ENCODE data around the gene FAM236B.

GRCh38 chrX:70451816-70453097 is 7.6 kb downstream of the DLG3 start:
- PRO-cap, 2 experiments, result peak in 2 of 2 experiments; most common plus-strand start chrX:70452319 (in 2)

DNA sequence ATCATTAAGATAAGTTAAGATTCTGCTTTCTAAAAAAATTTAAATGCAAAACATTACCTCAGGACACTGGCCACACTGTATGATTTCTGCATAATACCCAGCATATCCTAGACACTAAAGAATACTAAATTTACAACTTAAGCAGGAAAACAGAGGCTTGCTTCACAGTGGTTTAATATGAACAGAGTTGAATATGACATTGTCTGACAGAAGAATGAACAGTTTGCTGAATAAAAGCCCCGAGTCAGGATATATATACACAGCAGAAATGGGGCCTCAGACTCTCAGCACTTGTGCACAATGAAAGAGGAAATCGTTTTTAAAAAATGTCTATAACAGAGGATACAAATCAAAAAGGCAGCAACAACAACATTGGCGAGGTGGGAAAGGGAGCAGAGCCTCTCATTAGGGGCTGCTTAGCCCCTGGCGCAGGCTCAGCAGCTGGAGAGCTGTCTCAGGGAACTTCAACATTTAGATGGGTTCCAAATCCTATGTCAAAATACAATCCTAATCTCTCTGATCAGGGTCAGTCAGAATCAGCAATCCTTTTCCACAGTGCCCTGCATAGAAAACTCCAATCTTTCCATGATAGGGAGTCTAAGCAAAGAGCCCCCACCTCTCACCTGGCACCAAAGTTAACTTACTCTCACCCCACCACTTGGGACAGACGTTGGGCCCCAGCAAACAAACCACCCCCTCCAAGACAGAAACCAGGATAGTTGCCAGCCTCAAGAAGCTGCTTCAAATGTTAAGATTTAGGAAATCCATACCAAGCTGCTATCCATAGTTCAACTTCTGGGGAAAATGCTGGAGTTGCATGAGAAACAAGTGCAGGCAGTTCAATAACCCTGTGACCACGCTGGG is 8.8 kb downstream of the SNX12 start:
- PRO-cap, 2 experiments, result no peak in any of the 2 experiments

DNA sequence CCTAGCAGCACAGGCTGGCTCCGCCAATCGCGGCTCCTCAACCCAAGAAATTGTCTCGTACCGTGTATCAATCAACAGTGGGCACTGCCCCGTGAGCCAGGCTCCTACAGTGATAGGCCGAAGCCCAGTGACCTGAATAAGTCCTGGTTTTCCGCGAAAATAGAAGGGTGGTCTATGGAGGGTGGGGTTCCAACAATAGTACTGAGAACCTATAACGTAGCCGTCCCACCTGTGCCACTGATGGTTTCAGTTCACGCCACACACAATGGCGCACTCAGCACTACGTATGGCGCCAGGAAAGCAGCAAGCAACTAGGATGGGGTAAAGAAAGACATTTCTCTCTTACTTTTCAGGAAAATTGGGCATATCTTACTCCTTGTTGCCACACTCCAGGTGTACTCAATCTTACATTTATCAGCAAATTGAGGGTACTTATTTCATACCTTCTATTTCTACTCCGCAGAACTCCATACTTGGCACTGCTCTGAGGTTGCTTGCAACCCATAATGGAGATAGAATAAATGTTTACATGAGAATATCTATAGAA is 541 bp upstream of the SNX12 start:
- PRO-cap, 2 experiments, result peak in 2 of 2 experiments; most common plus-strand start position 74 of the sequence (in 2)

DNA sequence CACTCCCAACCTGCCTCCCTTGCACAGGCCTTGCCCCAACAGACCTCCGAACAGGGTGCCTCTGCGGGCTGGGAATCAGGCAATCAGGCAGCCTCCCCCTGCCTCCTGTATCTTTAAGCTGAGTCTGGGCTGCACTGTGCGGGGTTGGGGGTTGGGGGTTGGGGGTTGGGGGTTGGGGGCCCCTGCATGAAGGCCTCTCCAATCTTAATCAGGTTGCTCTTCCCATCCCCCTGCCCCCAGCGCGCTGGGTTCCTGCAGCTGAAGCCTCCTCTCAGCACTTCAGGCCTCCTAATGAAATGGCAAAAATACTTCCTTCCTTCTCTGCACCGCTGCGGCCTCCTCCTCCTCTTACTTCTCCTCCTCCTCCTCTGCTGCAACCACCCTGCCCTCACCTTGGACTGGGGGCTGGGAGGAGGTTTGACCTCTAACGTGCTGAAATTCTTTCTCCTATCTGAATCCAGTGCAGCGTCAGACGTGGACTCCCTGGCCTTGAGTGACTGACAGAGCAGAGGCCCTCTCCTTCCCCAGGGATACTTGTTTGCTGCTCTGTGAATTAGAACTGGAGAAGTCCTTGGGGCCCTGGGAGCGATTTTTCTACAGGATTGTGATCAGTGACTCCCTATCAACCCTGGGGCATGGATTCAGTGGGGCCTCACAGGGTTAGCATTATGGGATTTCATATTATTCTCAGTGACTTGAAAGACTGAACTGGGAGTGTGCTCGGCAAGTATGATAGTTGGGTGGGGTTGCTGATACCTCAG is 26.7 kb downstream of the NLGN3 start:
- PRO-cap, 2 experiments, result no peak in any of the 2 experiments

- PRO-cap, 2 experiments, result peak in 2 of 2 experiments; most common minus-strand start chrX:71284029 (in 2)
Observed at GRCh38 chrX:71283780-71284588, 549 bp downstream of the NONO start.

GRCh38 chrX:71459232-71459859 is 73.6 kb upstream of the OGT start:
- PRO-cap, 2 experiments, result no peak in any of the 2 experiments

DNA sequence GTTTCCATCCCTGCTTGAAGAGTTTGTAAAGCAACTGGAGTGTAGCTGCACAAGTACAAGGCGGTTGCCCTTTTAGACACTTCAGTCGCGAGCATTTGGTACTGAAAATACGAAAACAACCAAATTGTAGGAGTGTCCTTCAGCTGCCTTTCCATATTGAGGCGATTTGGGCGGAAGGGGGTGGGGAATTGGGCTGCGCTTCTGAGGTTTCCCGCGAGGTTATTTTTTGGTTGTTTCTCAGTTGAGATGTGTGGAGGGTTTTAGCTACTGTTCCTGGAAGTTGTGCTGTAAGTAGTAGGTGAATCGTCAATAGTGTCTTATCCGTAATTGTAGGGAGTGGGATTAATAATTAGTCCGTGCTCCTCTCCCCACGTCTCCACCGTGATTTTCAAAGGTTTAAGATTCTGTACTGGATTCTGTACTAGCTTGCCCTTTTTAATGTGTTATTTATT is 1.4 kb downstream of the OGT start:
- PRO-cap, 2 experiments, result peak in 2 of 2 experiments; most common plus-strand start position 223 of the sequence (in 1); most common minus-strand start position 158 of the sequence (in 2)

DNA sequence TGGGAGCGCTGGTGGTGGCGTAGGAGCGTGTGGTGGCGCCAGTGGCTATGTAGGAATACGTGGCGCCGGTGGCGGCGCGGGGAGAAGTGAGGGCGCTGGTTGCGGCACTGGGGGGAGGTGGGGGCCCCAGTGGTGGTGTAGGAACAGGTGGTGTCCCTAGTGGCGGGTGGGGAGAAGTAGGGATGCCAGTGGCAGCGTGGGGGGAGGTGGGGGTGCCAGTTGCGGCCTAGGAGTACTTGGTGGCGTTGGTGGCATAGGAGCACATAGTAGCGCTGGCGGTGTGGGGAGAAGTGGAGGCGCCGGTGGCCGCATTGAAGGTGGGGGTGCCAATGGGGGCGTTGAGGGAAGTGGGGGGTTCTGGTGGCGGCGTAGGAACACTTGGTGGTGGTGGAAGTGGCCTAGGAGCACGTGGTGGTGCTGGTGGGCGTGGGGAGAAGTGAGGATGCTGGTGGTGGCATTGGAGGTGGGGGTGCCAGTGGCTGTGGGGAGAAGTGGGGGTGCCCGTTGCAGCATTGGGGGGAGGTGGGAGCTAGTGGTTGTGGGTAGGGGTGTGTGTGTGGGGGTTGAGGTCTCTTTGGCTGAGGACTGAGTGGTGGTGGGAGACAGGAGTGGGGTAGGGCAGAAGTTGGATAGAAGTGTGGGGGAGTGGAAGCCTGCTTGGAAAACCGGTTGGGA is 970 bp downstream of the GCNA start:
- PRO-cap, 2 experiments, result no peak in any of the 2 experiments

DNA sequence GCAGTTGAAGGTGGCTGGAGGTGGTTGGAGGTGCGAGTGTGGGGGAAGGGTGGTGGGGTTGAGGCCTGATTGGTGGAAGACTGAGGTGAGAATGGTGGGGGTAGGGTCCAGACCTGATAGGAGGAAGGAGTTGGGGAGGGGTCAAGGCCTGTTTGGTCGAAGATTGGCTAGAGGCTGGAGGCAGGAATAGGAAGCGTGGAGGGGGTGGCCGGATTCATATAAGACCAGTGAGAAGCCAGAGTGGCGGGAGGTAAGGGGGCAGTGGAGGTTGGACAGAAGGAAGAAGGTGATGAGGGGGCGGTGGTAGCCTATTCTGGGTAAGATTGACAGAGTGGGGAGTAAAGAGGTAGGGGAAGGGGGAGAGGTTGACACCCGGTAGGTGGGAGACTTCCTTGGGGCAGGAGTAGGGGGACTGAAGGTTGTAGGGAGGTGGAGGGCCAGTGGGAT is 1.5 kb downstream of the GCNA start:
- PRO-cap, 2 experiments, result no peak in any of the 2 experiments

GRCh38 chrX:71991080-71991552 is 80.5 kb downstream of the NHSL2 start:
- PRO-cap, 2 experiments, result no peak in any of the 2 experiments

- PRO-cap, 2 experiments, result peak in 1 of 2 experiments; most common minus-strand start chrX:72018554 (in 1)
Observed at GRCh38 chrX:72018131-72019170, 107.8 kb downstream of the NHSL2 start.

- PRO-cap, 2 experiments, result no peak in any of the 2 experiments
Observed at GRCh38 chrX:72094841-72095406, 86.6 kb upstream of the PIN4 start.

- PRO-cap, 2 experiments, result no peak in any of the 2 experiments
Observed at GRCh38 chrX:72144133-72144716, 37.3 kb upstream of the PIN4 start.

DNA sequence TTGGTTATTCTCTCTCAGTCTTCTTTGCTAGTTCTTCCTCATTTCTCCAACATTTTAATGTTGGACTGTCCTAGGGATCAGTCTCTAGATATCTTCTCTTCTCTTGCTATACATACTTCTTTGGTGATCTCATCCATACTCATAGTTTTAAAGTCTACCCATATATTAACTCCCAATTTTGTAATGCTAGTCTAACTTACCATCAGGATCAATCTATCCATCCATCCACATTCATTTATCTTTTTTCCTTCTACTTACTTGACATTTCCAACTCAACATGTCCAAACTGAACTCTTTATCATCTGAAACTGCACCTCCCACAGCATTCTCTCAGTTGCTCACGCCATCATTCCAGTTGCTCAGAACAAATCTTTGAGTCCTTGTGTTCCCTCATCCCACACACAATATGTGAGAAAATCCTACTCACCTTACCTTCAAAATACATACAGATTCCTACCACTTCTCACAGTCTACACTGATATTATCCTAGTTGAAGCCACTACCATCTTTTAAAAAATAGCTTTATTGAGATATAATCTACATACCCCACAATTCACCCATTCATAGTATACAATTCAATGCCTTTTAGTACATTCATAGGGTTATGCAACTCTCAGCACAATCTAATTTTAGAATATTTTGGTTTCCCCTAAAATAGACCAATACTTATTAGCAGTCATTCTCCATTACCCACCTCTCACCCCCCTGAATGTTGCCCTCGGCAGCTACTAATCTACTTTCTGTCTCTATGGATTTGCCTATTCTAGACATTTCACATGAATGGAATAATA is 94.6 kb upstream of the CITED1 start:
- PRO-cap, 2 experiments, result no peak in any of the 2 experiments

GRCh38 chrX:72468804-72469716 is 103.6 kb downstream of the HDAC8 start:
- PRO-cap, 2 experiments, result no peak in any of the 2 experiments

GRCh38 chrX:72782590-72782907 is at the start of gene FAM236B:
FAM236B (minus strand) TSS chrX:72782660.
- PRO-cap, 2 experiments, result no peak in any of the 2 experiments

DNA sequence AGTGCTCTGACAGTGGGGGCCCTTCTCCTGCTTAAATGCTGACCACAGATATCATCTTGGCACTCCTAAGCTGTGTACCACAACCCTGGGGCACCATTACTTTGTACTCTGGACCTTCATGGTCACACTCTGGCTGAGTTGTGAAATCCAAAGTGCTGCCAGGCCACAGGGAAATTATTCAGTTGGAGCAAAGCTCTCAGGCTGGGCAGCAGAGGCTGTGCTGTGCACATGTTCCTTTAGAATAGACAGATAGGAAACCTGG is 48.7 kb upstream of the CDX4 start:
- PRO-cap, 2 experiments, result no peak in any of the 2 experiments

DNA sequence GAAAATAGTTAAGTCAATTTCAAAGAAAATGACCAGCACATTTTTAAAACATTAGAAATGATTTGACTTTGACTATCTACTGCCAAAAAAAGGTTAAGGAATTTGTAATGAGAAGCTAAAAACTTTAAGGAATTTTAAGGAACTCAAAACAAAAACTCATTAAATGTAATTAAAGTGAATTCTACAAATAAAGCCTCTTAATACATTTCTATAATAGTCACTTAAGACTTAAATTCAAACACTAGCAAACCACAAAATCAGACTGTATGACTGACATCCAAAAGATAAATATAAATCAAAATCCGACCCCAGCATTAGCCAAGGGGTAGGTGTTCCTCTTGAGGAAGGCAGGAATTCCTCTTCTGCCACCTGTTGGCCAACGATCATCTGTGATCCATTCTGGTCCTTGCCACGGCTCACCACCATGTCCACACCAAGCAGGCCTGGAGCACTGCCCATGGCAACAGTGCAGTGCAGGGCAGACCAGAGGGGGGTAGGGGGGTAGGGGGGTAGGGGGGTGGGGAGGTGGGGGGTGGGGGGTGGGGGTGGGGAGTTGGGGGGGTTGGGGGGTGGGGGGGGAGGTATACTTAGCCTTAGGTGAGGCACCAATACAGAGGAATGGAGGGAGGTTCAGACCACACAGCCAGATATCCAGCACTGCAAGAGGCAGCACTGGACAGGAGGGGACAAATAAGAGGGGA is 287.3 kb downstream of the CHIC1 start:
- PRO-cap, 2 experiments, result no peak in any of the 2 experiments

GRCh38 chrX:73943513-73944641 is 360.1 kb upstream of the ZCCHC13 start:
- PRO-cap, 2 experiments, result peak in 2 of 2 experiments; most common plus-strand start chrX:73944344 (in 2); most common minus-strand start chrX:73944230 (in 2)

- PRO-cap, 2 experiments, result no peak in any of the 2 experiments
Observed at GRCh38 chrX:74004008-74004926, 299.7 kb upstream of the ZCCHC13 start.